Right ventricle myocardium (tissue), 1 donor: Measurements from ENCODE around the gene ARID5A.

GRCh38 chr2:96233718-96234058 lies 25.1 kb upstream of the STARD7 start:
- PRO-cap, 2 experiments = no peak in any of the 2 experiments

- PRO-cap, 2 experiments = no peak in any of the 2 experiments
Measured at GRCh38 chr2:96245463-96246441, 20.0 kb downstream of the TMEM127 start.

GRCh38 chr2:96250780-96251313 lies 14.9 kb downstream of the TMEM127 start:
- PRO-cap, 2 experiments = no peak in any of the 2 experiments

DNA sequence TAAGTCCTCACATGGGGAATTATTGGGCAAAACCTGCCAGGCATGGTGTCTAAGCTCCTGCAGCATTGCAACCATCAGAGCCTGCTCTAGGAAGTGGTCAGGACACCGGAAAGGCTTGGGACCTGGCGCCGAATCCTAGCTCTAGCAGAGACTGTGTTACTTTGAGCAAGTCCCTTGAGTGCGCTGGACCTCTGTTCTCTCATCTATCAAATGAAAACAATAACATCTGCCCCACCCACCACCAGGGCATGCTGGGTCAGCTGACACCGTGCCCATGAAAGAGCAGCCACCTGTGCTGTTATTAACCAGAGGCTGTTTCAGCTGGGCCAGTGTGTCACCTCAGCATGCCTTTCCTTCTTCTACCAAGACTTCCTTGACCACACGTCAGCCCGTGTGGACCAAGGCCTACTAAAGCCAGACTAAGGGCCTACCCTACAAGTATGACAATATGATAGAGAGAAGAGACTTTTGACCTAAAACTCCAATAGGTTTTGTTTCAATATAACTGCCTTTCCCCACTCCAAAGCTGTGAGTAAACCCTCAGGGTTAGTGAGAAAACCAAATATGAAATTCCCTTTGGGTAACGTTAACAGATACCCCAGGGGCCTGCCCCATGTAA lies 6.1 kb downstream of the TMEM127 start:
- PRO-cap, 2 experiments = peak in 2 of 2 experiments; most common plus-strand start position 304 of the sequence (in 2); most common minus-strand start position 163 of the sequence (in 1)

GRCh38 chr2:96275239-96275507 lies 9.1 kb downstream of the CIAO1 start:
- PRO-cap, 2 experiments = no peak in any of the 2 experiments

GRCh38 chr2:96287284-96287590 lies 18.1 kb downstream of the SNRNP200 start:
- PRO-cap, 2 experiments = no peak in any of the 2 experiments

DNA sequence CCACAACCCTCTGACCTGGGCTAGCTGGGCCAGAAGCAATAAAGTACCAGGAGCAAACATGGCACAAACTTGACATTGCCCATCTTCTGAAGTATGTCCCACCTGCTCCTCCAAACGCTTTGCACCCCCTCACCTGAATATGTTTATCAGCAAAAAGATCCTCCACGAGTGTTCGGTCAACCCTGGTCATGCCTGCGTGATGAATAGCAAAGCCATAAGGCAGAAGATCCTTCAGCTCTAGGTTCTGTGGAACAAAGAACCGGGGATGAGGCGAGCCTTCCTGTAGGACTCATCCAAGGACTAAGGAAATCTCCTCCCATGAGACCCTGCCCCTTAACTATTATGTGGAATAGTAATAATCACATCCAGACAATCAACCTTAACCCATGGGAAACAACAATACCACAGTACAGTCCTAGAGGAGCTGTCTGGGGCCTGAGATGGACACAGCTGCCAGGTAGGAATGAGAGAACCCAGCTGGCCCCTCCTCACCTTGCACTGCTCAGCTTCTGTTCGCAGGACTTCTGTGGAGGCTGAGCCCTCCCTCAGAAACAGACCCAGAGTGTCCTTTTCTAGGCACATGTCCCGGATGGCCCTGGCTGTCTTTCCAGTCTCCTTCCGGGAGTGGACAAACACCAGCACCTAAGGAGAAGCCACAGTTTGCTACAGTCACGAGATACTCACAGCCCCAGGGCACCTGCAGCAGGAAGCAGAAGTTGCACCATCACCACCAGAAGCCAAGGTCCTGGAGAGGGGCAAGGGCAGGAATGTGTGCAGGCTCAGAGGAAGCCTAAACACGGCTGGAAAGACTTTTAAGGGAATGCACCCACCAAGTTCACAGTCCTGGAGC lies 13.9 kb downstream of the SNRNP200 start:
- PRO-cap, 2 experiments = no peak in any of the 2 experiments

DNA sequence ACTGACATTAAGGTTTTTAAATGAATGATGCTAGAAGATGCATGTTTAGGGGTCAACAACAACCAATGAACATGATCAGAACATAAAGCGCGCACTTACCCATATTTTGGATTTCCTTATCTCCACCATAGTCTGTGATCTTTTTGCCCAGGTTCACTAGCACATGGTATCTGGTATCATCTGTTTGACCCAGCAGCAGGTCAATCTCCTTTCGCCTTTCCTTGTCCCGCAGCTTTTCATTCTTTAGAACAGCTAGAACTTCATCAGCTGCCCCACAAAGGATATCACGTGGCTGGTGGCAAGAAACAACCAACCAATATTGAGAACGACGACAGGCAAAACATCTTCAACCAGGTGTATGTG lies 3.9 kb downstream of the SNRNP200 start:
- PRO-cap, 2 experiments = no peak in any of the 2 experiments

GRCh38 chr2:96320917-96321120 lies 4.3 kb upstream of the ITPRIPL1 start:
- PRO-cap, 2 experiments = no peak in any of the 2 experiments

DNA sequence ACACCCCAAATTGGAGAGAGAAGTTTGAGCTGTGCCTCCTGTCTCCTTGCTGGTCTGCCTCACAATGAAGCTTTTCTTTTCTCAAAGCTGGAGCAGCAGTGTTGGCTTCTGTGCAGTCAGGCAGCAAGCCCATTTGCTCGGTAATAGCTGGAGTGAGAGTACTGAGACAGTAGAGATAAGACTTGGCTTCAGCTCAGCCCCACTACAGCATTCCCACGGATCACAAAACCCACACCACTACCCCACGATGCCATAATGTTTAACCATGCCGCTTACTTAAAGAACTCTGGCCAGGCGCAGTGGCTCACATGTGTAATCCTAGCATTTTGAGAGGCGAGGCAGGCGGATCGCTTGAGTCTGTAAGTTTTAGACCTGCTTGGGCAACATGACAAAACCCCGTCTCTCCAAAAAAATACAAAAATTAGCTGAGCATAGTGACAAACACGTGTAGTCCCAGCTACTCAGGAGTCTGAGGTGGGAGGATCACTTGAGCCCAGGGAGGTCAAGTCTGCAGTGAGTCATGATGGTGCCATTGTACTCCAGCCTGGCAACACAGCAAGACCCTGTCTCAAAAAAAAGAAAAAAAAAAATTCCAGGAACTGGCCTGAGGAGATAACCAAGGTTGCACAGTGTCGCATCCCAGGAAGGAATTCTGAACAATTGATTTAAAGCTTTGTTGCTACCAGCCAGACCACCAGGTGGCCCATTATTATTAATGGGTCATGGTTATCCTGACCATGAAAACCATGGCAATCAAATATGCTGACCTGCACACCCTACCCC lies 73.3 kb downstream of the NCAPH start:
- PRO-cap, 2 experiments = peak in 2 of 2 experiments; most common minus-strand start position 66 of the sequence (in 2)

DNA sequence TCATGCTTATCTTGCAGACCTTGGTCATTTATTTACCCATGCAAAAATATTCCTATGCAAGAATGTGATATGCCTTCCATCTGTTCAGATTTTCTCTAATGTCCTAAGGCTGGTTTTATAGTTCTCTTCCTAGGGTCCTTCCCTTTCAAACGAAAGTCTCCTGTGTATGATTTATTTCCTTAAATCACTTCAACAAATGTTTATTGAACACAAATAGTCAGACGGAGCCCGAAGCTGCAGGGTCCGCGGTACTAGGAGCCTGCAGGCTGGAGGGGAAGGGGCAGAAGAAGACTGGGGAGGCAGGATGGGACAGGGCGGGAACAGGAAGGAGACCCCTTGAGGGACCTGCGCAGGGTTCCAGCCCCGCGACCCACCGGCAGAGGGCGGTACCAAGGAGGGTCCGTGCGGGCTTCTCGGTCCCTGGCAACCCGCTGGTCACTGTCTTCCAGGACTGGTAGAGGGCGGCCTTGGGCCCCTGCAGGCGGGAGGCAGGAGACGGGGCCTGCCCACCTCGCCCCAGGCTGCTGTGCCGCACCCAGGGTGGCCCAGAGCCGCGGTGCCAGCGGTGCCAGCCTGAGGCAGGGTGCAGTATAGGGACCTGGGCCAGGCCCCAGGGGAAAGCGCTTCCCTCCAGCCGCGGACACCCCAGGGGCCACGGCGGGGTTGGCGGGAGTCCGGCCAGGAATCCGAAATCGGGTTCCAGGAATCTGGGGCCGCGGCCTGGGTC lies 34.6 kb downstream of the NEURL3 start:
- PRO-cap, 2 experiments = peak in 1 of 2 experiments; most common plus-strand start position 548 of the sequence (in 1)

GRCh38 chr2:96536388-96537005 lies at the start of gene ARID5A:
TSS of gene ARID5A (plus strand) at chr2:96536752.
- PRO-cap, 2 experiments = peak in 2 of 2 experiments; most common plus-strand start chr2:96536752 (in 2); most common minus-strand start chr2:96536569 (in 1)

DNA sequence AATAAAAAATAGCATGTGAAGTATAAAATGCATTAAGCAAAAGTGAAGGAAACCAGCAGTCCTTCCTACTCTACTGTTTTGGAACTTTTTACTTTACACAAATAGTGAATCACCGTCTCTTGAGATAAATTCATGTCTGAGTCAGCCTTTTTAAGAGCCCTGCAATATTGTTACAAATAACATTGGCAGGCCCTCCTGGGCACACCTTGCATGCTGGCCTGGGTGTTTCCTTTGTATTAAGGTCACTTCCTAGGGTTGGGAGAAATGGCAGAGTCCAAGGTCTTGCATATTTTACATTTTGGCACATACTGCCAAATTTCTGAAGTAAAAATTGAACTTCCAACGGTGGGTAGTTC lies 26.2 kb downstream of the CNNM4 start:
- PRO-cap, 2 experiments = no peak in any of the 2 experiments

GRCh38 chr2:96863251-96863738 lies 5.5 kb upstream of the ANKRD39 start:
- PRO-cap, 2 experiments = no peak in any of the 2 experiments

GRCh38 chr2:96868094-96868448 lies 1.8 kb downstream of the SEMA4C start:
- PRO-cap, 2 experiments = no peak in any of the 2 experiments

- PRO-cap, 2 experiments = no peak in any of the 2 experiments
Measured at GRCh38 chr2:96885655-96886937, 16.2 kb upstream of the SEMA4C start.

GRCh38 chr2:97045925-97046370 lies 48.7 kb downstream of the FAHD2B start:
- PRO-cap, 2 experiments = no peak in any of the 2 experiments

GRCh38 chr2:97550957-97551617 lies 38.6 kb downstream of the ANKRD36B start:
- PRO-cap, 2 experiments = no peak in any of the 2 experiments

DNA sequence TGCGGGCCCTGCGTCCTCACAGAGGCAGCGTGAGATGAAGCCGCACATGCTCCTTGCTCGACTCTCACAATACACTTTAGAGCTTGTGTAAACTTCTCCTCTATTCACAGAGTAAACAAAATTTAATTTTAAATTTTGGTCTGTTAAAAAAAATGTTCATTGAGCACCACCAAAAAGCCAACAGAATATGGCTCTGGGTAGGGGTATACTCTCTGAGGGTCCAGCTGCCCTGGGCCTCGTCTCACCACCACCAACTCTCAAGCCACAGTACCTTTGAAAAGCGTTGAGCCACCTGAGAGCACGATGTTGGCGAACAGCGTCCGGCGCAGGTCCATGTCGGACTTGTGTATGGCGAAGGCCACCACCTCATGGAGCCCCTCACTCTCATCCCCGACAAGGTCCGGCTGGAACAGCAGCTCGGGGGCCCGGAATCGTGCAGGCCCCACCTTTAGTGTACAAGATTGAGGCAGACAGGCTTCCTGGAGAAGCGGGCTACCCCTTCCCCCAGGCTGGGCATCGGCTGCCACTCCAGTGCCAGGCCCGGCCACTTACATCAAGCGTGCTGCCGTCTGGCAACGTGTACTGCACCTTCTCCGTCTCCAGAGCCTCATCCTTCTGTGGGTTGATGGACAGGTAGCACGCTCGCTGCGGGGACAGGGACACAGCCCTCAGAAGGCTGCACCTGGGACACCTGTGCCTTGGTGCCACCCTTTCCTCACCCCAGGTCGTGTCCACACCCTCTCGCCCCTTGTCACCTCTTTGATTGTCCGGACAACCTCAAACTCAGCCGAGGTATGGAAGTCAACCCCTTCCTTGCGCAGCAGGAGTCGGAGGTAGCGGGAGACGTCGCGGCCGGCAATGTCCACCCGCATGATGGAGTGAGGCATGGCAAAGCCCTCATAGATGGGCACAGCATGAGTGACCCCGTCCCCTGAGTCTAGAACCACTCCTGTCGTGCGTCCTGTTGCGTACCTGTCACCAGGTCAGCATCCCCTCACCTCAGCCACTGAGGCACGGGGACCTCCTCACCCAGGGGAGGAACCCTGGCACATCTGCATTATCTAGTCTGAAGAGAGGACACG lies 5.8 kb downstream of the ACTR1B start:
- PRO-cap, 2 experiments = no peak in any of the 2 experiments

- PRO-cap, 2 experiments = no peak in any of the 2 experiments
Measured at GRCh38 chr2:97718382-97719117, 5.2 kb downstream of the ZAP70 start.